ENCODE measurements around the gene PLGLB1.

DNA sequence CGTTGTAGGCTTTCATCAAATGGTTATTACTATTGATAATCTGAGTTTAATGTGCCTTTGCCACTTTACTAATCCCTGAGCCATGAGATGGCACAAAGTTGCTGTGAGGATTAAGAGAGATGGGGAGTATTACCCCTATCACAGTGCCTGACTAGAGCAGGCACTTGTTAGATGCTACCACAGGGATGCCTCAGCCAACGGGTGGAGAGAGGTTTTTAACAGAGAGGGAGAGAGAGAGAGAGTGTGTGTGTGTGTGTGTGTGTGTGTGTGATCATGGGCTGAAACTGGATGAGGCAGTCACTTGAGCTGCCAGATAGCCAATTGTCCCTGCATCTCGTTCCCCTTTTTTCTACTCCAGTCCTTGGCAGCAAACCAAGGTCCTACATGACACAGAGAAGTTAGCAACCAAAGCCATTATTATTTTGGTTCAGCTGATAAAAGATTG, 3.0 kb downstream of the CD8A start:
- CAGE, long polyA plus RNA, result no peak
- RRBS, result no CpG with 5 or more reads among the region's 3 CpGs

- CAGE, long polyA plus RNA, result no peak
- RRBS, result no CpG with 5 or more reads among the region's 8 CpGs
Observed at GRCh38 chr2:86788103-86788694, 2.5 kb downstream of the CD8A start.

- CAGE, long polyA plus RNA, result no peak
- RRBS, result 3% methylated on average over 6 of the region's 28 CpGs
Observed at GRCh38 chr2:86807349-86807811, 16.7 kb upstream of the CD8A start.

DNA sequence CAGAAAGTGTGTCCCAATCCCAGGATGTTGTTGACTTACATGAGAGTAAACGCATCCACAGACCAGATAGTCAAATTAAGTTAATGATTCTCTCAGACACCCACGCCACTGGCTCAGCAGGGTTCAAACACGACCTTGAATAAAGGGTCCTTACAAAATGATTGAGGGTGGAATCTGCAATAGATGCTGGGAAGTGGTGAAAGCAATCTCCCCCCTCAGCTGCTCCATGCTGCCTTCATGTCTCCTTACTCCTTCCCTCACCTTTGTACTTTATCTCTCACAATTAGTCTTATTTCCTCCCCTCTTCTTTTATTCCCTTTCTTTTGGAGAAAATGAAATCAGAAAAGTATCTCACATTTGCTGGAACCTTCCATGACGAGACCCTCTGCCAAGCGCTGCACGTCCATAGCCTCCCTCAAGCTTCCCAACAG, at the start of gene PLGLB1:
Gene PLGLB1 (minus strand): TSS at position 39 of the 431 bp plus-strand sequence.
- CAGE, long polyA plus RNA, result no peak
- RRBS, result no CpG with 5 or more reads among the region's 6 CpGs

GRCh38 chr2:87456473-87457233, 291.2 kb upstream of the PLGLB2 start:
- CAGE, long polyA plus RNA, result no peak
- RRBS, result no CpG with 5 or more reads among the region's 18 CpGs

DNA sequence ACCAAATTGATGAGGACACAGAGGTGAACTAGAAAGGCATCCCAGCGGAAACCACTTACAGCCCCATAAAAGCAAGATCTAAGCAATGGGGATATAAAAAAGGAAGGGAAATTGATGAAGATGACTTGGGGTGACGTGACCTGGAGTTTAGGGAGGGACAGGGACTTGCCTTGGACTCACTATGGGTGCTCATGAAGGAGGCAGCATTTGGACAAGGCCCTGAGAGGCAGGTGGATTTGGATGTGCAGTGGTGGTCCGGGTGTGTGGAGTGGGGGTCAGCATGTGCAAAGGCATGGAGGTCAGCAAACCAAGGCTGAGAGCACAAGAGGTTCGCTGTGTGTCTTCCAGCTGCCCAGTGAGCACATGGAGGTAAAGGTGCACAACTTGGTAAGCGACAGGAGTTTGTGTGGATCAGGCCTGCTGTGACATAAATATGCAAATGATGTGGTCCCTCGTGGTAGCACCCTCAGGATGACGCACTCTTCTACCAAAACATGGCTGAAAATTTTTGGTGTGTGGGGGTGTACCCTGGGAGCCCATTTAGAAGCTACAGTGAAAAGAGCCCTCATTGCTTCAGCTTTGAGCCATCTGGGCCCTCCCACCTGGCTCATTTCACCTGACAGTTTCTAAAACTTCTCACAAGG, 271.0 kb upstream of the PLGLB2 start:
- CAGE, long polyA plus RNA, result no peak
- RRBS, result no CpG with 5 or more reads among the region's 7 CpGs

GRCh38 chr2:87517453-87517822, 230.4 kb upstream of the PLGLB2 start:
- CAGE, long polyA plus RNA, result no peak
- RRBS, result no CpG with 5 or more reads among the region's 7 CpGs

GRCh38 chr2:87636768-87637258, 111.1 kb upstream of the PLGLB2 start:
- CAGE, long polyA plus RNA, result no peak
- RRBS, result no CpG with 5 or more reads among the region's 7 CpGs

- CAGE, long polyA plus RNA, result no peak
- RRBS, result no CpG with 5 or more reads among the region's 7 CpGs
Observed at GRCh38 chr2:87640142-87640502, 107.8 kb upstream of the PLGLB2 start.

- CAGE, long polyA plus RNA, result no peak
Observed at GRCh38 chr2:88165539-88166074, 4.5 kb upstream of the THNSL2 start.

DNA sequence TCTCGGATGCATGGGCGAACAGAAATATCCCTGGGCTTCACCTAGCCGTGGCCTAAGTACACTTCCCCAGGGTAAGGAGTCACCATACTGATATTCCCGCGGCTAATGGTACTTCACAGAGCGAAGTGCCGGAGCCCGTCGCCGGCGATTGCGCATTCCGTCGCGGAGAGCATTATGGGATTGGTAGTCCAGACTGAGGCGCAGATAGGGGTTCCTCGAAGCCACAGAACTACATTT, 200 bp upstream of the RPIA start:
- CAGE, long polyA plus RNA, result no peak
- RRBS, result no CpG with 5 or more reads among the region's 17 CpGs

GRCh38 chr2:88831674-88832155, 140.2 kb downstream of the RPIA start:
- CAGE, long polyA plus RNA, result no peak
- RRBS, result no CpG with 5 or more reads among the region's 8 CpGs

- CAGE, long polyA plus RNA, result no peak
- RRBS, result no CpG with 5 or more reads among the region's 4 CpGs
Observed at GRCh38 chr2:89010374-89010738, 318.9 kb downstream of the RPIA start.

GRCh38 chr2:89117549-89118070, 426.1 kb downstream of the RPIA start:
- CAGE, long polyA plus RNA, result no peak
- RRBS, result no CpG with 5 or more reads among the region's 4 CpGs

- CAGE, long polyA plus RNA, result no peak
- RRBS, result no CpG with 5 or more reads among the region's 3 CpGs
Observed at GRCh38 chr2:89222364-89222942, 531.0 kb downstream of the RPIA start.

DNA sequence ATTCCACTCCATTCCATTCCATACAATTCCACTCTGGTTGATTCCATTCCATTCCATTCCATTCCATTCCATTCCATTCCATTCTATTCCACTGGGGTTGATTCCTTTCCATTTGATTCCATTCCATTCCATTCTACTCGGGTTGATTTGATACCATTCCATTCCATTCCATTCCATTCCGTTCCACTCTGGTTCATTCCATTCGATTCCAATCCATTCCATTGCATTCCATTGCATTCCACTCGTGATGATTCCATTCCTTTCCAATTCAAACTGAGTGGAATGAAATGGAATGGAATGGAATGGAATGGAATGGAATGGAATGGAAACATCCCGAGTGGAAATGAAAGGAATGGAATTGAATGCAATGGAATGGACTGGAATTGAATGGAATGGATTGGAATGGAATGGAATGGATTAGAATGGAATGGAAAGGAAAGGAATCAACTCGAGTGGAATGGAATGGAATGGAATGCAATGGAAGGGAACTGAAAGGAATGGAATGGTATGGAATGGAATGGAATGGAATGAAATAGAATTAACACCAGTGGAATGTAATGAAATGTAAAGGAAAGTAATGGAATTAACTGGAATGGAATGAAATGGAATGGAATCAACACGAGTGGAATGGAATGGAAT, 1143.6 kb downstream of the RPIA start:
- CAGE, long polyA plus RNA, result no peak
- RRBS, result no CpG with 5 or more reads among the region's 7 CpGs

DNA sequence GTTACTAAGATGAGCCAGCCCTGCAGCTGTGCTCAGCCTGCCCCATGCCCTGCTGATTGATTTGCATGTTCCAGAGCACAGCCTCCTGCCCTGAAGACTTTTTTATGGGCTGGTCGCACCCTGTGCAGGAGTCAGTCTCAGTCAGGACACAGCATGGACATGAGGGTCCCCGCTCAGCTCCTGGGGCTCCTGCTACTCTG, 1170.8 kb downstream of the RPIA start:
- CAGE, long polyA plus RNA, result no peak
- RRBS, result no CpG with 5 or more reads among the region's 2 CpGs

GRCh38 chr2:89947269-89947741, 1255.8 kb downstream of the RPIA start:
- CAGE, long polyA plus RNA, result no peak
- RRBS, result no CpG with 5 or more reads among the region's 2 CpGs

DNA sequence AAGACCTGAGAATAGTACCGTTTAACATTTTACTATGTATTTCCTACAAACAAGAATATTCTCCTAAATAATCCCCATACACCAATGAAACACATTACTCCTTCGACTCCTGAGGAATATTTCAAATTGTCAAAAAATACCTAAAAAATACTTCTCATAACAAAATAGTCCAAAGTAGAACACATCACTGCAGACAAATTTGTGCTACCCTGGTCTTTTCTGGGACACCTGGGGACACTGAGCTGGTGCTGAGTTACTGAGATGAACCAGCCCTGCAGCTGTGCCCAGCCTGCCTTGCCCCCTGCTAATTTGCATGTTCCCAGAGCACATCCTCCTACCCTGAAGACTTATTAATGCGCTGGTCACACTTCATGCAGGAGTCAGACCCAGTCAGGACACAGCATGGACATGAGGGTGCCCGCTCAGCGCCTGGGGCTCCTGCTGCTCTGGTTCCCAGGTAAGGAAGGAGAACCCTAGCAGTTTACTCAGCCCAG, 1518.2 kb downstream of the RPIA start:
- CAGE, long polyA plus RNA, result no peak
- RRBS, result no CpG with 5 or more reads among the region's 5 CpGs

- CAGE, long polyA plus RNA, result no peak
- RRBS, result no CpG with 5 or more reads among the region's 6 CpGs
Observed at GRCh38 chr2:91766222-91766805, 2820.8 kb upstream of the AQP7B start.